Measurements from ENCODE around the gene C2CD4C.

GRCh38 chr19:306354-306733, 15.1 kb upstream of the PLPP2 start:
- PRO-cap = no peak
- RAMPAGE, long total RNA = no peak

DNA sequence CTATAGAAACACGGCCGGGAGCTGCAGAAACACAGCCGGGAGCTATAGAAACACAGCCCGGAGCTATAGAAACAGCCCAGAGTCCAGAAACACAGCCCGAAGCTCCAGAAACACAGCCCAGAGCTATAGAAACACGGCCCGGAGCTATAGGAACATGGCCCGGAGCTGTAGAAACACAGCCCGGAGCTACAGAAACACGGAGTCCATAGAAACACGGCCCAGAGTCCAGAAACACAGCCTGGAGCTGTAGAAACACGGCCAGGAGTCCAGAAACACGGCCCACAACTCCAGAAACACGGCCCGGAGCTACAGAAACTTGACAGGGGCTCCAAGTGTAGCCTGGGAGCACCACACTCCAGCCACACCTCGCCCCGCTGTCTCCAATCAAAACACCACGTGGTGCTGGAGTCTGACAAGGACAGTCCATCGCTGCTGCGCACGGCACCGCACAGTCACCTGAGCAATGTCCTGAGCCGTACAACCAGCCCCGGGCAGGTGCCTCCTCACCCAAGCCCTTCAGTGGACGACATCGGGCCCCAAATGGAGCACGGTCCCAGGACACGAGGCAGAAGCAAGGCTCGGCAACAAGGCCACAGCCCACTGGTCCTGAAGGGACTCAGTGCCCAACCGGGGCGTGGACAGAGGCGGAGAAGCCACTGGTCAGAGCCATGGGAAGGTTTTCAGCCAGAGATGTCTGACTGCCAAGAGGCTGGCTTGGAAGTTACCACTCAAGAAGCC, 19.5 kb upstream of the PLPP2 start:
- PRO-cap = no peak
- RAMPAGE, long total RNA = no peak

DNA sequence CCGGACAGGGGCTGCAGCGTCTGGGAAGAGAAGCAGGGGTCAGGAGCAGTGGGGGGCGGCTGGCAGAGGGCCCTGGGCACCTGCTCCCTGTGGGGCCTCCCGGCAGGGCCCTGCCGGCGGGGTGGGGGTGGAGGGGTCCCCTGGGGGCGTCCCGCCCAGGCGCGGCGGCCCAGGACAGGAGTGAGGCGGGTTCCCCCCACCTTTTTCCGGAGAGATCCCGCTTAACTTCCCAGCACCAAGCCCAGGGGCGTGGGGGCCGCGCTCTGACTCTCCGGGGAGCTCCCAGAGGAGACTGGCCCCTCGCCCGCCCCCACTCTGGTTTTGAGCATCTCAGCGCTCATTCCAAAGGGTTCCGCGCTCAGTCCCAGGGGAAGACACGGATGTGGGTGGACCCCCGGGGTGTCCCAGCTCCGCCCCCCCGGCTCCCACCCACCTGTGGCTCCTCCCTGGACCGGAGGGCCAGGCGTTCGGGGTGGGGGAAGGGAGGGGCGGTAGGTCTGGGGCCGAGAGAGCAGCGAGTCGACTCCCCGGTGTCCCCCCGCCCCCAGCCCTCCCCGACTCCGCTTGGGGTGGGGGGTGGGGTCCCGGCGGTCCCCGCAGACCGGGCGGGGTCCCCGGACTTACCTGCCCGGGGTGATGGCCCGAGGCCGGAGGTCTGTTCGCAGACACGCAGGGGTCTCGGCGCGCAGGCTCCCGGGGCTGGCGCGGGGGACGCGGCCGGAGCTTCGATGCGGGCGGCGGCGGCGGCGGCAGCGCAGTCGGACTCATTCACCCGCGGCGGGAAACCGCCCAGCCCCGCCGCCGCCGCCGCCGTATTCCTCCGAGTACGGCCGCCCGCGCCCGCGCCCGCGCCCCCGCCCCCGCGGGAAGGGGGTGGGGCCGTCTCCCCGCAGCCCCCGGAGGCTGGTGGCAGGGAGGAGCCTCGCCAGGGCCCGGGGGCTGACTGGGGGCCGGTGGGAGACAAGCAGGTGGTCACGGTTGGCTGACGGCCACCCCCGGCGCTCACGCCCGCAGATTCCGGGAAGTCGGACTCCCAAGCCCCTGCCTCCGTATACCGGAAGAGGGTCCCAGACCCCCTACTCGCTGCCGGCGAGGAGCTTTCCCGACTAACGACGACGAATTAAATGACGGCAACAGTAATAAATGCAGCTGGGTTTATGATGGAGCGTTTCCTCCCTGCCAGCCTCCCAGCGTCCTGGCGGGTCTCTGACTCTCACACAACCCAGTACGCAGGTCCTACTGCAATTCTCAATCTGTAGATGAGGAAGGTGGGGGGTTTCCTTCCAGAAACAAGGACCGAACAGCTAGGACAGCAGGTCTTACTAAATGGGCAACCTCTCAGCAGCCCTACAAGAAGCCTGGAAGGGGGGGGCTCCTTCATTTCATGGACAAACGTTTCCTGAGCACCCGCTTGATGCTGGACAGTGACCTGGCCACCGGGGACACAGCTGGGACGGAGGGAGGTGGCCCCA, at the start of gene C2CD4C:
Gene C2CD4C (minus strand): TSS at position 766 of the 1,472 bp plus-strand sequence.
- PRO-cap = no peak
- RAMPAGE, long total RNA = no peak

DNA sequence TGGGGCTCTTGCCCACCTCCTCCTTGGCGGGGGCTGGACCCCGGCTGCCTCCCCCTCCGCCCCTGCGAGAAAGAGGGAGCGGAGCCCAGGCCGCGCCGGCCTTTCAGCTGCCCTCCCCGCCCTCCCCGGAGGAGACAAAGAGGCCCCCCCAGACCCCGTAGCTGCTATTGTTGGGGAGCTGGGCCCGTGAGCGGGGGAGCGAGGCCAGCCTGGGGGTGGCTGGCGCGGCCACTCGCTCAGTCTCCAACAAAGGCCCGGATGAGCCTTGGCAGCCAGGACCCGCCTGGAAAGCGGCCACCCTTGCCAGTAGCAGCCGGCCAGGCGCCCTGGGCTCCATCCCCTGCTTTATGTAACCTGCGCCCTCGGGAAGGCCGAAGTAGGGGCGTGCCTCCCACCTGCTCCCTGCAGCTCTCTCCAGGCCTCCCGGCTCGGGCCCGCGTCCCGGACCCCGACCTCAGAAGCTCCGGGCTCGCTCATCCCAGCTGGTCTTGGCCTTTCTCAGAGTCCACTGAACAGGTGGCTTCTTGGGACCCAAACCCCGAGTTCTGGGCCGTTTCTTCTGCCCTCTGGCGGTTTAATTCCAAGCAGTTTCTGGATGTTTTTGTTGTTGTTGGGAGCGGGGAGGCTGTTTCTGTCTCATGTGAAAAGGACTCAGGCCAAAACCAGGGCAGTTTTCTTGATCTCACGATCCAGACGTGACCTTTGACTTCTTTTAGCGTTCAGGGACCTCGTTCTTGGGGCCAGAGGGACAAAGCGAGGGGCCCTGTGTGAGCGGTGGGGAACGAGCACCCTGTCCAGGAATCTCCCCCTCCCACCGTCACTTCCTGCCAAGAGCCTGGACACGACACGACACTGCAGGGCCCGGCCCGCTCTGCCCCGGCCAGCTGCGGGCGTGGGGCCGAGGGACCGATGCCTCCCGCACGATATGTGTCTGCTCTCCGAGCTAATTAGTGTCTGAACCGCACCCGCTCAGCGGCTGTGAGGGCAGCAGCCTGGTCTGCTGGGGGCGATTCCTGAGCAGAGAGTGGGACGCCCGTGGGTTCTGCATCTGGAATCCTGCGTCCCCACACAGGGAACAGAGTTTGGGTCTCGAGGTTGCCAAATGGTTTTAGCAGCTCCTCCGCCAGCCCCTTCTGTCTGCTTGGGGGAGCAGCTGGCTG, 1.2 kb downstream of the CDC34 start:
- PRO-cap = no peak
- RAMPAGE, long total RNA = no peak

DNA sequence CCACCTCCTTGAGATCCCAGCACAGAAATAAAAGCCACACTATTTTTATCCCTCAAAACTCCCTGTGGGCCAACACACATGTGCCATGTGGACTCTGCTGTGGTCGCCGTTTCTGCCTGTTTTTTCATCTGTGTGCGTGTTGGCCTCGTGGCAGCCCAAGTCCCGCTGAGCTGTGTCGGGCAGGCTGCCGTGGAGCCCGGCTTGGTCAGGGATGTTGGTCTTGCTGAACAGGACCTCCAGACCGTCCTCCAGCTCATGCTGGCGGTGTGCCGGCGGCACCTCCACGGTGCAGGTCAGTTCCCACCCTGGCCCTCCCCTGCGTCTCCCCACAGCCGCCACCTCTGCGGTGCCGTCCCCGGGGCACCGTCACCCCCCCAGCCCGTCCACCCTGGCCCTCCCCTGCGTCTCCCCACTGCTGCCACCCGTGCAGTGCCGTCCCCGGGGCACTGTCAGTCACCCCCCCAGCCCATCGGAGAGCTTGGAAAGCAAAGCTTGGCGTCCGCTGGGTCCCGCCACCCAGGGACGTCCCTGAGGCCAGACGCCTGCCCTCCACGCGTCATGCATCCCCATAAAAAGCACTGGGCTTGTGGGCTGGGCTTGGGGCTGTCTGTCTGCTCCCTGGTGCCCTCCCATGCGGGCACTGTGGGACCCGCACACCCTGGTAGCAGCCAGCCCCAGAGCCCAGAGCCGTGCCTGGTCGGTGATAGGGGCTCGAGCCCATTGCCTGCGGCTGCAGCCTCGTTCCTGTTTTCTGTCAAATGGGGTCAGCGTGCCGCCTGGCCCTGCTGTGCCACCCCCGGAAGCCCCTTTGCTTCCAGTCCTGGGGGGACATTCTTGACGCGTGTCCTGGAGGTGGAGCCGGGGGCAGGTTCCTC, 4.6 kb upstream of the GZMM start:
- PRO-cap = no peak
- RAMPAGE, long total RNA = no peak

DNA sequence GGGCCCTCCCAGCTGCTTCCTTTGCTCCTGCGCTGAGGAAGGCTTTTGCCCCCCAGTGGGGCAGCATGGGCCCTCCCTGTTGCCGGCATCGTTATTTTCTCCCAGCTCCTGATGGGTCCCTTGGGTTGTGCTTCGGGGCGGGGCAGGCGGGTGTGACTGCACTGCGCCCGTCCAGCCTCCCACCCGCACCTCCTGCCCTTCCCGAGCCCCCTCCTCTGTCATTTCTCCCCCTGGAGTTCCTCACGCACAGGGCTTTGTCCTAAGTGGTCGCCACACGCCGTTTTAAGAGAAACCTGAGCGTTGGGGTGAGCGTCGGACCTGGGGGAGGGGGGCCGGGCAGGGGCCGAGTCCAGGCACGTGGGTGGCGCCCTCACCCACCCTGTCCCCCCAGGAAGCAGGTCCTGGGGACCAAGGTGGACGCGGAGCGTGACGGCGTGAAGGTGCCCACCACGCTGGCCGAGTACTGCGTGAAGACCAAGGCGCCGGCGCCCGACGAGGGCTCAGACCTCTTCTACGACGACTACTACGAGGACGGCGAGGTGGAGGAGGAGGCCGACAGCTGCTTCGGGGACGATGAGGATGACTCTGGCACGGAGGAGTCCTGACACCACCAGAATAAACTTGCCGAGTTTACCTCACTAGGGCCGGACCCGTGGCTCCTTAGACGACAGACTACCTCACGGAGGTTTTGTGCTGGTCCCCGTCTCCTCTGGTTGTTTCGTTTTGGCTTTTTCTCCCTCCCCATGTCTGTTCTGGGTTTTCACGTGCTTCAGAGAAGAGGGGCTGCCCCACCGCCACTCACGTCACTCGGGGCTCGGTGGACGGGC, 2.7 kb upstream of the GZMM start:
- PRO-cap = no peak
- RAMPAGE, long total RNA = no peak

GRCh38 chr19:551035-551684, 7.3 kb downstream of the GZMM start:
- PRO-cap = no peak
- RAMPAGE, long total RNA = no peak

GRCh38 chr19:567221-567651, 5.2 kb upstream of the BSG start:
- PRO-cap = no peak
- RAMPAGE, long total RNA = no peak

DNA sequence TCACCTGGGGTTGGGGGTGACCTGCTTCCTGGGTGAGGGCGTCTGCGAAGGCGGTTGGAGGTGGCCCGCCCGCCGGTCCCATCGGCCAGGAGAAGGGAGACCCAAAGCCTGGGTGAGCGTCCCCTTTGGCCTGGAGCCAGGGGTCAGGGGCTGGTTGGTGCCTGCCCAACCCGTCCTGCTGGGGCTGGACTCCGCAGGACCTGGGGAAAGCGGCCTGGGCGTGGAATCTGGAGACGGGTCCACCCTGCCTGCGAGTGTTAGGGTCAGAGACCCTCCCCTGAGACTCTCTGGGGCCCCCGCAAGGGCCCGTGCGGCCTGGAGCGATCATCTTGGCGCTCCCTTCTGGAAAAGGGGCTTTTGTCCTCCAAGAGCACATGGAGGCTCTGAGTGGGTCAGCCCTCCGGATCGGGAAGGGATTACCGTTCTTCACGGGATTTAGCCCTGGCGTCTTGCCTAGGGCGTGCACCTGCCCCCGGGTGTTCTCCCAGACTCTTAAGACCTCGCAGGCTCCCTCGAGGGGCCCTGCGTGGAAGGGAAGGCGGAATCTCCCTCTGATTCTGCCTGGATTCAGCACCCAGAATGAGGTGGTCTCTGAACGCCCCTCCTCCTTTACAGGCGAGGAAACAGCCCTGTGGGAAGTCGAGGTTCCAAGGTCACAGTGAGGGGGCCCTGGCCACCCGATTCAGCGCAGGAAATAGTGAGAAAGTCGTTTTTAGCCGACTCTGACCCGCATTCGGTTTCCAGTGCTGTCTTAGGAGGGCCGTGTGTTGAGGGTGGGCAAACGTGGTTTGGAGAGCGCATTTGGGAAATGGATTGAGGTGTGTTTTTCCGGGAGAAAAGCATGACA, 878 bp downstream of the BSG start:
- PRO-cap = no peak
- RAMPAGE, long total RNA = no peak

- PRO-cap = no peak
- RAMPAGE, long total RNA = no peak
Measured at GRCh38 chr19:656928-657817, 5.8 kb downstream of the RNF126 start.

GRCh38 chr19:661416-662083, 1.5 kb downstream of the RNF126 start:
- PRO-cap = no peak
- RAMPAGE, long total RNA = no peak

- PRO-cap = no peak
- RAMPAGE, long total RNA = no peak
Measured at GRCh38 chr19:694913-695316, 337 bp downstream of the PRSS57 start.

DNA sequence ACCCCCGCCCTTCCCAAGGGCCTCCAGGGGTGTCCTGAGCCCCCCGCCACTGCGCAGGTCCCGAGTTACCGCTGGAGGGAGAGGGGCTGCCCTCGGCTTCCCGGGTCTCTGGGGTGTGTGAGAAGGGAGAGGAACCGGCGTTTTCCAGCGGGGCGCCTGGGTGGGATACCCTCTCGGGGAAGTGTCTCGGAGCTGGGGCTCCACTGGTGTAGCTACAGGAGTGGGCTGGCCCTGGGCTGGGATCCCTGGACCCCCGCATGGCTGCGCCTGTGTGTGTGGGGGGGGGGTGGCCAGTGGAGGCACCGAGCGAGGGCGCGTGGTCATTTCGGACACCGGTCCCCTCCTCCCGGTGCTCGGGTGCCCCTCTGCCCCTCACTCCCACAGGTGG, 894 bp downstream of the PALM start:
- PRO-cap = no peak
- RAMPAGE, long total RNA = no peak

DNA sequence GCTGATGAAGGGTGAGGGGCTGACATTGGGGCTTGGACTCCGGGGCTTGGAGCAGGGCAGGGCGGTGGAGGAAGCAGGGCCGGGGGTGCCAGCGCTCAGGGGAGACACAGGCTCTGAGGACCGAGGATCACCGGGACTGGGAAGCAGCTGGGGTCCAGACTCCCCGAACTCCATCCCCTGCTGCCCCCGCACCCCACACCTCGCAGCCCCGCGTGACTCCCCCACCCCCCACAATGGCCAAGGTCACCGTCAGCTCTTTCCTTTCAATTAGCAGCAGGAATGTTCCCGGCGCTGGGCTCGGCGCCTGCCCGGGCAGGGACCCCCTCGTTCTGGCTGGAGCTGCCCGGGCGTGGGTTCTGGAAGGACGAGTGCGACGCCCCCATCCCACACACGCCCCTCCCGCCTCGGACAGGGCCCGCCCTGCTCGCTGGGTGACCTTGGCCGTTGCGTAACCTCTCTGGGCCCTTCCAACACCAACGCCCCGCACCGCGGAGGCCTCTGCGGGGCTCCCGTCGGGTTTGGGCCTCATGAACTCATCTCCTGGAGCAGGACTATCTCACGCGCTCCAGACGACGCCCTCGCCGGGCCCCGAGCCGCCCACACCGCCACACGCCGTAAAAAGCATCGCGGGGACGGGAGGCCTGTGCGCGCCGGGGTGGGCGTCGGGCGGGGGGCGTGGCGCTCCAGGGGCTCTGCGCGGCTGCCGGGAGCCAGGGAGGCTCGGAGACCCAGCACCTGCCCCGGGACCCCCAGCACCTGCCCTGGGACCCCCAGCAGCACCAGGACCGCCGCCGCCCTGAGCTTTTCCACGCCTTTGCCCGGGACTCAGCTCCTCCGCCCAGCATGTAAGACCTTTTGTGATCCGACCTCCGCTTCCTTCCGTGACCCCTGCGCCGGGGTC, 10.3 kb downstream of the PALM start:
- PRO-cap = no peak
- RAMPAGE, long total RNA = no peak

DNA sequence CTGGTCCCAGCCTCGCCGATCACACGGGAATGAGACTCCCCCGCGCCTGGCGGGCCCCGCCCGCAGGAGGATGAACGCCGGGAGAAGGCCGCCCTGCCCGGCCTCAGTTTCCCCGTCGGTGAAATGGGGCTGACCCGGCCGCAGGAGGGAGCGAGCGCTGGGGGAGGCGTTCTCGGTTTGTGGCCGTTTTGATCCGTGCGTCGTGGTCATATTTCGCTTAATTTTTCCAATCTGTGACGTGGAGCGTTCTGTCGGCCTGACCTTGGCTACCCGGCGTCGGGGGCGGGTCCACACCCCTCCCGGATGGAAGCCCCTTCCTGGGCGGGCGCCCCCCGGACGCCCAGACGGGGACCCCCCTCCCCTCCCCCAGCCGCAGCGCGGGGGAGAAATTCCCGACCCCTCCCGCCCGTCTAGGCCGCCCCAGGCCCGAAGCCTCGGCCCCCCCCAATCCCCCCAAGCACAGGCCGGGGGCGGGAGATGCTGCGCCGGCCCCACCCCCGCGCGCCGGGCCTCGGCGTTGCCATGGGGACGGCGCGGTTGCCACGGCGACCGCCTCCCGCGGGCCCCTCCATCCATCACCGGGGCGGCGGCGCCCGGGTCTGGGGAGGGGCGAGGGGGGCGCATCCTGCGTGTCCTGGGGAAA, 11.1 kb downstream of the PALM start:
- PRO-cap = no peak
- RAMPAGE, long total RNA = no peak

DNA sequence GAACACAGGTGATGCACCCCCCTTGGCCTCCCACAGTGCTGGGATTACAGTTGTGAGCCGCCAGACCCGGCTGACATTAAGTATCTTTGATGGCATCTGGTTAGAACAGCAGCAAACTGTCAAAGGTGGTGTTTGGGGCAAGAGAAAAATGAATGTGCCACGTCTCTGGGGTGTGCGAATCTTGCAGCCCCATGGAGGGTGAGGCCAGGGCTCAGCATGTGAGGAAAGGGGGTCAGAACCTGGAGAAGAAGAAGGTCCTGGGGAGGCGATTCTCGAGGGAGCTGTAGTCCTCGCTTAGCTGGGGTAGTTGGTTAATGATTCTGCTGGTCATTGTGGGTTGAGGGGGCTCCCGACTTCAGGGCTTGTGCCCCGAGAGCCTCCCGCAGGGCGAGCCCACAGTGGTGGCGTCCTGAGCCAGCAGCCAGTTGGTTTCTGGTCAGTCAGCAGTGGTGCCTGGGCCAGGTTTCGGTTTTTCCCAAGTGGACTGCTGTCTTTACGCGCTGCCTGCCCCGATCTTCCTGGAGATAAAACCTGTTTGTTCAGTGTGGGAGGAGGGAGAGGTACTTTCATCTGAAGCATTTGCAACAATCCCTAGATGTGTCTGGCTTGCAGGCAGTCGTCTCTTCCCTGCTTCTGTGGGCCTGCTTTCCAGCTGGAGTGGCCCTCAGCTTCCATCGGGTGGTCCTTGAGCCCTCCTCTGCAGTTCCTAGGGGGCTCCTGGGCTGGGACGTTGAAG, 3.1 kb downstream of the PTBP1 start:
- PRO-cap = no peak
- RAMPAGE, long total RNA = no peak

- PRO-cap = no peak
- RAMPAGE, long total RNA = no peak
Measured at GRCh38 chr19:802065-802593, 4.9 kb downstream of the PTBP1 start.

DNA sequence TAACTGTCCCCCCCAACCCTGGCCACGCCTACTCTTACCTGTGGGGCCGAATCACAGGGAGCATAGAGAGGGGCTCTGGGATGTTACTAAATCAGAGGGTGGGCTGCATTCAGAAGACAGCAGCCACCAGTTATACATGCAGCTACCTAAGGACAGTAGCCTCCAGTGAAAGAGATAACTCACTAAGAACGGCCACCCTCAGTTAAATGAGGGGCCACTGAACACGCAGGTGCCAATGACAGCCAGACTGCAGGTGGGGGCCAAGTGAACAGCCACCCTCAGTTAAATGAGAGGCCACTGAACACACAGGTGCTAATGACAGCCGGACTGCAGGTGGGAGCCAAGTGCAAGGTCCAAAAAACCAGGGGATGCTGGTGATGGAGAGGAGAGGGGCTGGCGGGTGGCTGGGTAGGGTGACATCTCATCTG, 3.8 kb downstream of the MED16 start:
- PRO-cap = no peak
- RAMPAGE, long total RNA = no peak

GRCh38 chr19:929358-930093, 3.7 kb downstream of the ARID3A start:
- PRO-cap = no peak
- RAMPAGE, long total RNA = no peak

DNA sequence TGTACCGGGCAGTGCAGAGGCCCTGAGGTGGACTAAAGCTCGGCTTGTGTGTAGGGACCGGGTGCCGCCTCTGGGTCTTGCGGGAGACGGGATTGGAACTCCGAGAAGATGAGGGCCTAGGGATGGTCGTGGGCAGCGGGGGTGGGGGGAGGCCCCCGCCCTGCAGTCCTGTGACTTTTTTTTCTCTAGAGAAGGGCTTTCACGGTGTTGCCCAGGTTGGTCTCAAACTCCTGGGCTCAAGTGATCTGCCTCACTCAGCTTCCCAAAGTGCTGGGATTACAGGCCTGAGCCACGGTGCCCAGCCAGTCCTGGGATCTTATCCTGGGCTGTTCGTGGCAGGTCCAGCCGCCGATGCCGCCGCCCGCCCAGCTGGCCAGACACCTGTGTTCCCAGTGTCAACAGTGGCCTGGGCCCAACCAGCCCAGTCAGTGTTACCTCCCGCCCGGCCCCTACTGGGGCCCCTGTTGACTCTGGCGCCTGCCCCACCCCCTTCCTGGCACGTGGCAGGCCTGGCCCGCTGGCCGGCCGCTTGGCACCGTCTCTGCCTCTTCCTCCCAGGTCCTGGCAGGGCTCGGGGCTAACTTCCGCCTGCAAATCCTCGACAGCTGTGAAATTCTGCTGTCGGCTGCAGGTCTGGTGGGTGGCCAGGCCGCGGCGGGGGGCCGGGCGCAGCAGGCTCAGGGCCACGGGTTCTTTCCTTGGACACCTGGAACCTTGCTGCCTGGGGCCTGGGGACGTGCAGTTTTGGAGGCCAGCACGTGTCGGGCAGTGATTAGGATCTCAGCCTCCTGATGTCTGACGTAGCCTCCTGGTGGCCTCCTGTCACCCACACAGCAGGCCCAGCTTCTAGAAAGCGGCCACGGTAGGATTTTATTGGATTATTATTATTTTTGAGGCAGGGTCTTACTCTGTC, 9.0 kb downstream of the ARID3A start:
- PRO-cap = no peak
- RAMPAGE, long total RNA = no peak

Data from OCI-LY7 (cell line).